ENCODE data around the genes HSD17B4, PRR16, FTMT and SRFBP1.

DNA sequence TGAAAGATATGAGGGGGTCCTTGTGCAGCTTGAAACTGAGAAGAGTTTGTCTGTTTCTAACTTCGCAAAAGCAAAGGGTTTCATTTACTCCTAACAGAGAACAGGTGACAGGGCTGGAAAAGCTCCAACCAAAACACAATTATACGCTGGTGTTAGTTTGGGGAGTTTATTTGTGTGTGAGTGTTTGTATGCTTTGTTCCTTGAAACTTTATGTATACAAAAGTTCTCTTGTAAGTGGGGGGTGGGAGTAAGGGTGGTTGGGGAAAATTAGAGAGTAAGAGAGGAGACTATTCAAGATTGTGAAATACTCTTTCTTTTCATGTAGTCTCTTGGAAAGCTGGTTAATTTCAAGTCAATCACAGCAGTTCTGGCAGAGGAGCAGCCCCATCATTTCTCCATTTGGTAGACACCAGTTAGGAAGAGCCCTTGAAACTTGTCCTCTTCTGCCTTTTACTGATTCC is 879 bp downstream of the TNFAIP8 start:
- PRO-cap, 4 experiments = no peak in any of the 4 experiments
- RAMPAGE, long total RNA, 4 experiments = no peak in any of the 4 experiments

DNA sequence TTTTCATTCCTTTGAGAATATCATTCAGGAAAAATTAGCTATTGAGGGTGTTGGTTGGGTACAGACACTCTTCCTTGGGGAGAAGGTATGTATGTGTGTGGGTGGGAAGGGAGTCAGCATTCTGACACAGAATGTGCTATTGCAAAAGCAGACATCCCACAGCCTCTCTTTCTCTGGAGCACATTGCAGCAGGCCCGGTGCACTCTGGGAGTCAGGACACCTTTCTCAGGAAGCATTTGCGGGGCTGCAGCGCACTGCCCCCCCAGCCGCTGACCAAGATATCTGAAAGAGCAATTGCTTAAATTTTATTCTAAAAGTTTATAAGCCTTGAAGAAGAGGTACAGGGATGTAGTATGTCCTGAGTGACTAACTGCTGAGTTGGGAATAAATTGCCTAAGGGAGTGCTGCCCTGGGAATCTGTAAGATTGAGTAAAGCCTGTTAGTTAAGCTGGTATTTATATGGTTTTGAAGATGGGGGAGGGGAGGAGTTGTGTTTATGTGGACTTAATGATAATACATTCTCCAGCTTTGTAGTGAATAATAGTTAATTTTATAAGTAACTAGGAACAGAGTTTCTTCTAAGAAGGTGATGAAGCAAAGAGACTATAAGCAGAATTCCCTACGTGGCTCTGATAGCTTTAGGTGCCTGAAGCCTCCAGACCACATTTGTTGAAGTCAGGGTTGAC is 5.3 kb downstream of the TNFAIP8 start:
- PRO-cap, 4 experiments = no peak in any of the 4 experiments
- RAMPAGE, long total RNA, 4 experiments = no peak in any of the 4 experiments

- PRO-cap, 4 experiments = peak in 4 of 4 experiments; most common plus-strand start chr5:119452497 (in 3); most common minus-strand start chr5:119452755 (in 2)
- RAMPAGE, long total RNA, 4 experiments = start-site peak on the plus strand in 4 of 4 experiments, at chr5:119452483-119452785 at its widest, 24 to 1,262 reads per replicate
Measured at GRCh38 chr5:119452096-119453611, at the start of gene HSD17B4. HSD17B4 (plus strand) TSS chr5:119452497.

DNA sequence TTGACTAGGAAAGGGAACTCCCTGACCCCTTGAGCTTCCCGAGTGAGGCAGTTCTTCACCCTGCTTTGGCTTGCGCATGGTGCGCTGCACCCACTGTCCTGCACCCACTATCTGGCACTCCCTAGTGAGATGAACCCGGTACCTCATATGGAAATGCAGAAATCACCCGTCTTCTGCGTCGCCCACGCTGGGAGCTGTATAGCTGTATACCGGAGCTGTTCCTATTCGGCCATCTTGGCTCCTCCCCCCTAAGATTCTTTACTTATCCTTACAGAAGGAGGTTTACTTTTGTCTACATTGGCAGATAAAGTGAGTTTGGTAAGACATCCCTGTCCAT is 151.2 kb downstream of the FAM170A start:
- PRO-cap, 4 experiments = no peak in any of the 4 experiments
- RAMPAGE, long total RNA, 4 experiments = no peak in any of the 4 experiments

- PRO-cap, 4 experiments = peak in 3 of 4 experiments; most common plus-strand start chr5:120464300 (in 2); most common minus-strand start chr5:120464192 (in 2)
- RAMPAGE, long total RNA, 4 experiments = no peak in any of the 4 experiments
Measured at GRCh38 chr5:120463742-120464668, at the start of gene PRR16. PRR16 (plus strand) TSS chr5:120464300.

GRCh38 chr5:120702550-120703253 is 238.6 kb downstream of the PRR16 start:
- PRO-cap, 4 experiments = no peak in any of the 4 experiments
- RAMPAGE, long total RNA, 4 experiments = no peak in any of the 4 experiments

DNA sequence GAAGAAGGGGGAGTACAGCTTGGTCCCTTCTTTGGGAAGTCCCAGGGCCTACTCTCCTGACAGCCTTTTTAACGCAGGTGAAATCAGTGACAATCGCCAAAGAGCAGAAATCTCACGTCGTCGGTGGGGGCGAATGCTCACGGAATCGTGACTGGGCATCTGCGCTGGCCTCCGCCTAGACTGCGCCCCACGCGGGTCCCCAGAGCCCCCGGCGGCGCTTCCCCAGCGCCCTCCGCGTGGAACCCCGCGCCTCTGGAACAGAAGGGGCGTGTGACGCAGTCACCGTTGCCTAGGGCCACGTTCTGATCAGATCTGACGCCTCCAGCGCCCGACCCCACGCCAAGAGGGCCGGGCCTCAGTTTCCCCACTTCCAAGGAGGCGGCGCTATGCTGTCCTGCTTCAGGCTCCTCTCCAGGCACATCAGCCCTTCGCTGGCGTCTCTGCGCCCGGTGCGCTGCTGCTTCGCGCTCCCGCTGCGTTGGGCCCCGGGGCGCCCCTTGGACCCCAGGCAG is at the start of gene FTMT:
TSS of gene FTMT (plus strand) at position 305 of the 512 bp plus-strand sequence.
- PRO-cap, 4 experiments = no peak in any of the 4 experiments
- RAMPAGE, long total RNA, 4 experiments = no peak in any of the 4 experiments

GRCh38 chr5:121961757-121962779 is at the start of gene SRFBP1:
SRFBP1 (plus strand) TSS chr5:121961975.
- PRO-cap, 4 experiments = peak in 4 of 4 experiments; most common plus-strand start chr5:121961916 (in 3); most common minus-strand start chr5:121961847 (in 2)
- RAMPAGE, long total RNA, 4 experiments = start-site peak on the plus strand in 4 of 4 experiments, at chr5:121961954-121962016 at its widest, 131 to 519 reads per replicate

- PRO-cap, 4 experiments = no peak in any of the 4 experiments
- RAMPAGE, long total RNA, 4 experiments = no peak in any of the 4 experiments
Measured at GRCh38 chr5:122126778-122127010, 2.7 kb upstream of the ZNF474 start.

GRCh38 chr5:122310524-122311030 is 1.5 kb upstream of the SNCAIP start:
- PRO-cap, 4 experiments = no peak in any of the 4 experiments
- RAMPAGE, long total RNA, 4 experiments = no peak in any of the 4 experiments

GRCh38 chr5:122311031-122311394 is 1.0 kb upstream of the SNCAIP start:
- PRO-cap, 4 experiments = no peak in any of the 4 experiments
- RAMPAGE, long total RNA, 4 experiments = no peak in any of the 4 experiments

DNA sequence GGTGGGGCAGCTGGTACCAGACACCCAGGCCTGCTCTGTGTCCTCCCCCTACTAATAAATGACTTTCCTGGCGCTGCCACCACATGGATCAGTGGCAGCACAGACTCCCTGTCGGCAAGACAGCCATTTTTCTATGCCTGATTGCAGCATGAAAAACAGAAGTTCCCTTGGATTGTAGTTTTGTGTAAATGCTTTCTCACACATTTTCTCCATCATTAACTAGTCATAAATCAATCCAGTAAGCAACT is 181.5 kb downstream of the SNCAIP start:
- PRO-cap, 4 experiments = no peak in any of the 4 experiments
- RAMPAGE, long total RNA, 4 experiments = no peak in any of the 4 experiments

- PRO-cap, 4 experiments = no peak in any of the 4 experiments
- RAMPAGE, long total RNA, 4 experiments = no peak in any of the 4 experiments
Measured at GRCh38 chr5:122844084-122844806, 1.2 kb upstream of the SNX24 start.

DNA sequence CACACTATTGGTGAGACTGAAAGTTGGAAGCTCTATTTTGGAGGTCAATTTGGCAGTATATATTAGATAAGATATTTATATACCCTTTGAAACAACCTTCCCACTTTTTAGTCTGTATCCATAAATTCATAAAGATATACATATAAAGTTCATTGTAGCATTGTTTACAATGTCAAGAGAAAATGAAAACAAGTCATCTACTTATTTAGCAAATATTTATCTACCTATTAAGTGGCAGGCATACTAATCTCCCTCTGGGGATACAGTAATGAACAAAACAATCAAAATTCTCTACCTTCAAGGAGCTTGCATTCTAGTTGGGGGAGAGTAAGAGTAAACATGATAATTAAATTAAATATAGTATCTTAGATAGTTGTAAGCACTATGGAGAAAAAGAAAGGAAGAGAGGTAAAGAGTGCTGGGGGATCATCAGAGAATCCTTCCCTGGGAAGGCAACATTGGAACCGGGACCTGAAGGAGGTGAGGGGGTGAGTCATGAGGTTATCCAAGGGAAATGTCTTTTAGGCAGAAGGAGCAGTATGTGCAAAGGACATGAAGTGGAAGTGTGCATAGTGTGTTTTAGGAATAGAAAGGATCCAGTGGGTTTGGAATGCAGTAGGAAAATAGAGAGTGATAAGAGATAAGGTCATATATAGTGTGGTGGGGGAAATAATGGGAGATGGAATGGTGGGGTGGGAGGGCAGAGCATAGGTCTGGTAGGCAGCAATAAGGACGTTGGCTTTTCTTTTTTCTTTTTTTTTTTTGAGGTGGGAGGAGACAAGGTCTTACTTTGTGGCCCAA is 17.6 kb downstream of the SNX24 start:
- PRO-cap, 4 experiments = no peak in any of the 4 experiments
- RAMPAGE, long total RNA, 4 experiments = no peak in any of the 4 experiments

DNA sequence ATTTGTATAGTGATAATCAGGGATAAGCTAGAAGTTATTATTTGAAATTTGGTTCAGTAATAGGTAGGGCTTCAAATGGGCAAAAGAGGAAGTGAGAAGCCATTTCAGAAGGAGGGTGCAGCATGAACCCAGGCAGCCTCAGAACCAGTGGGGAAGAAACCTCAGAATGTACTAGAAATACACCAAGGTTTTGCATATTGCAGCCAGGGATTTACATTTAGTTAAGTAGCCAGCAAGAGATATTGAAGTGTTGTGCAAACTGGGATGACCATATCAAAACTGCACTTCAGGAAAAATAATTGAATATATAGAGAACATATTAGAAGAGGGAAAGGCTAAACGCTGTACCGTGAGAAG is 335.9 kb downstream of the ZNF608 start:
- PRO-cap, 4 experiments = no peak in any of the 4 experiments
- RAMPAGE, long total RNA, 4 experiments = no peak in any of the 4 experiments

- PRO-cap, 4 experiments = peak in 4 of 4 experiments; most common plus-strand start chr5:124651816 (in 4); most common minus-strand start chr5:124651664 (in 1)
- RAMPAGE, long total RNA, 4 experiments = no peak in any of the 4 experiments
Measured at GRCh38 chr5:124651131-124652390, 94.9 kb downstream of the ZNF608 start.

- PRO-cap, 4 experiments = no peak in any of the 4 experiments
- RAMPAGE, long total RNA, 4 experiments = no peak in any of the 4 experiments
Measured at GRCh38 chr5:124806299-124806934, 60.0 kb upstream of the ZNF608 start.

GRCh38 chr5:124871178-124871550 is 124.7 kb upstream of the ZNF608 start:
- PRO-cap, 4 experiments = peak in 2 of 4 experiments; most common minus-strand start chr5:124871400 (in 1)
- RAMPAGE, long total RNA, 4 experiments = no peak in any of the 4 experiments

DNA sequence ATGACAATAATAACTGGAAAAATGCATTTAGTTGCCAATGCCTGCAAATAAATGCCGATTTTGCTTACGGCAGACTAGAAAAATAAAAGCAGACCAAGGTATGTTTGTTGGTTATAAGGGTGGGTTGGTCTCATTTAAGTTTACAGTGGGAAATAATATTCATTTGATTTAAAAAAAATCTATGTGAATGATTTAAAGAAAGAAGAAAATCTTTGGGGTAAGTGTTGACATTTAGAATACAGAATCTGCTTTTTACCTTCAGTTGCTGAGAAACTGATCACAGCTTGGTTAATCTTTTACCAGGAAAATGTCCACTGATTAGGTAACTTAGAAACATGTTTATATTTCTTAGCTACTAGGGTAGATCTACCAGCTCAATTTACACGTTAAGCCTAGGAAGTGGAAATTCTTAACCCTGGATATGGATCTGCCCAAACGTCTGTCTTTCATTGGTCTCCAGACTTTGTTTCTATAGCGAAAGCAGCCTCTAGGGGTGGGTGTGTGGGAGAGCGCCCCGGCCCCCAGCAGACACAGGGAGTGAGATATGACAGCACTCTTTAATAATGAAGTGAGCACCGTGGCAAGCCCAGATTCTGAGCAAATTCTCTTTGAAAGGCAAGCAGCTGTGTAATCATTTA is 141.5 kb upstream of the ZNF608 start:
- PRO-cap, 4 experiments = no peak in any of the 4 experiments
- RAMPAGE, long total RNA, 4 experiments = no peak in any of the 4 experiments

DNA sequence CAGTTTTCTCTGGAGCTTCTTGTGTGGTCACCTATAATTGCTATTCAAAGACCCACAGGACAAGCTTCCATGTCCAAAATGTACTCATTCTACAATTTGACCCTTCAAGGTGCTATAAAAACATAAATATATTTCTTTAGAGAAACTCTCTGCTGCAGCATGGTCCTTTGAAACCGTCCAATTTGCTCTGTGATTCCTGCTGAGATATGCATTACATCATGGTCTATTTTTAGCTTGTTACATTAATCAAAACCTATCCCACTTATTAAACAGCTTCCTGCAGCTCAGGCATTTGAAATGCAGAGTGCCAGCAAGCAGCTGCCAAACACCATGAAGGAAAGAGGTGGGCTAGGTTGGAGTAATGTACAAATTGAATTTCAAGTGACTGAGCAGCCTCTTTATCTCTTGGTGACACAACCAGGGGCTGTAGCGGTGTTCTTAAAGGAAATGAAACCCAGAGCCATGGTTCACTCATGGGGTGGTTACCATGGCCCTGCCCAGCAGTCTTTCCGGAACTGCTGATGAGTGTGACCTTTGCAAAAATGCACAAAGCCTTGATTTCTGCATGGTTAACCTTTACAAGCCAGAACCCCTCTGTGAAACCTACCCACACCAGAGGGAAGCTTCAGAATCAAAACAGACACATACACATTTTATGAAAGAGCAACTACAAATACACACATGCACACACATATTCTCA is 155.7 kb upstream of the ZNF608 start:
- PRO-cap, 4 experiments = no peak in any of the 4 experiments
- RAMPAGE, long total RNA, 4 experiments = no peak in any of the 4 experiments

Measured in spleen (tissue), 7 donors.